Airway epithelial cell (primary cell): ENCODE data around the genes CDX1 and TCOF1.

DNA sequence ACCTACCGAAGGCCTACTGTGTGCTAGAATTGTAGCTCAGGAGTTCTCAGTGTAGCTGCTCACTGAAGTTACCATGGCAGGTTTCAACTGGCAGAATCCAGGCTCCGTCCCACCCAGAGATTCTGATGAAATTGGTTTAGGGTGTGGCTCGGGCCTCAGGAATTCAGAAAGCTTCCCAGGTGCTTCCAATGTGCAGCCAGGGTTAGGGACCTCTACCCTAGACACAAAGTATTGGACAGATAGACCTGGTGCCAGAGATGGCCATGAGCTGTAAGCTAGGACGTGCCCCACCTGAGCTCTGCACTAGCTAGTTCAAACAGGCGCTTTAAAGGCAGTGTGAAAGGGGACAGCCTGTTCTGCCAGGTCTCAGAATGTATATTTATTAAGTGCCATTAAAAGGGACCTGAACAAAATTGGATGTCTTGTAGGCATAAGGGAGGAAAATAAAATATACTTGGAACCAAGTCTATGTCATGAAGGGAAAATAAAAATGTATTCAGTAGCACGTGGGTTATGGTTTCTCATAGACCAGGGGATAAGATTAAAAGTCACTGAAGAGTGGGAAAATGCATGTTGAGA, 52.8 kb downstream of the ARHGEF37 start:
- RAMPAGE, long total RNA = no peak

- RAMPAGE, long total RNA = no peak
These were observed 1.4 kb downstream of the PPARGC1B start for GRCh38 chr5:149731395-149731947.

DNA sequence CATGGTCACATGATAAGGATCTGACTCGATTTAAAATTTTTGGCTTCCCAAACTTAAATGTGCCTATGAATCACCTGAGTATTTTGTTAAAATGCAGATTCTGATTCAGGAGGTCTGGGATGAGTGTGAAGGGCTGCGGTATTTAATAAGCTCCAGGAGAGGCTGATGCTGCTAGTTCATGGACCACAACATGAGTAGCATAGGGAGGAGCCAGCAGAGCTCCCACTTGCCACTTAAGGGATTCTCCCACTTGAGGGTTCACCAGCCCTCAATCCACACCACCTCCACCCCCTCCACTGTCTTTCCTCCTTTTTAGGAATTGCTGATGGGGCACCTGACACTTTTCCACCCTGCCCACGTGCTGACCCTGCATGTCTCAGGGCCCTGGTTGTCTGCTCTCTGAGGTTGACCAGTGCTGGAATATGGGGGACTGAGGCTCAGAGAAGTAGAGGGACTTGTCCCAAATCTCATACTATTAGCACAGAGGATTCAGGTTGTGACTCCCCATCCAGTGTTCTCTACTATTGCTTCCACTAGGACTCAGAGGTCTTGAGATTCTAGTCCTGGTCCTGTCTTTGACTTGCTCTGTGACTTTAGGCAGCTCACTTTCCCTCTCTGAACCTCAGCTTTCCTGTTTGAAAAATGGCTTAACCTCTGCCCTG, 72.7 kb downstream of the PPARGC1B start:
- RAMPAGE, long total RNA = no peak

DNA sequence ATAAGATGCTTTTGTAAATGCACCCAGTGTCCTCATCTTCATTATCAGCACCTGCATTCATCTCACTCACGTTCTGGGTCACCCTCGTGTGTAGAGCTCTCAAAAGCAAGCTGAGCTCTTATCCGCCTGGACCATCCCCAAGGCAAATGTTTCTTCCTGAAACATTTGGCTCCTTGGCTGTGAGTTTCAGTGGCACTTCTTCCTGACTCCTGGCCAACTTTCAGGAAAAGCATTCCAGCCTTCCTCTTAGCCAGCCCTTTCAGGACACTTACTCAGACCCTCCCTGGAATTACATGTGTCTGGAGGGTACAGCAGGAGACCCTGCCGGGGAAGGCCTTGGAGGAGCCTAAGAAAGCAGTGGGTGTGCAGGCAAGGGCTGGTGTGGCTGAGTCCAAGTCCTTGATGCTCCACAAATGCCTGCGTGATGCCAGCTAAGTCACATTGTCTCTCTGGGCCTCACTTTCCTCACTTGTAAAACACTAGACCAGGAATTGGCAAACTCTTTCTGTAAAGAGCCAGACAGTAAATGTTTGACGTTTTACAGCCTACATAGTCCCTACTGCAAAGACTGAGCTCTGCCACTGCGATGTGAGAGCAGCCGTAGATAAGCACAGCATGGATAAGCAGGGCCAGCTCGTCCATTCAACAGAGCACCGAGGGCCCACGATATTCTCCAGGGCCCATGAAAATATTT, 72.1 kb downstream of the PDE6A start:
- RAMPAGE, long total RNA = no peak

DNA sequence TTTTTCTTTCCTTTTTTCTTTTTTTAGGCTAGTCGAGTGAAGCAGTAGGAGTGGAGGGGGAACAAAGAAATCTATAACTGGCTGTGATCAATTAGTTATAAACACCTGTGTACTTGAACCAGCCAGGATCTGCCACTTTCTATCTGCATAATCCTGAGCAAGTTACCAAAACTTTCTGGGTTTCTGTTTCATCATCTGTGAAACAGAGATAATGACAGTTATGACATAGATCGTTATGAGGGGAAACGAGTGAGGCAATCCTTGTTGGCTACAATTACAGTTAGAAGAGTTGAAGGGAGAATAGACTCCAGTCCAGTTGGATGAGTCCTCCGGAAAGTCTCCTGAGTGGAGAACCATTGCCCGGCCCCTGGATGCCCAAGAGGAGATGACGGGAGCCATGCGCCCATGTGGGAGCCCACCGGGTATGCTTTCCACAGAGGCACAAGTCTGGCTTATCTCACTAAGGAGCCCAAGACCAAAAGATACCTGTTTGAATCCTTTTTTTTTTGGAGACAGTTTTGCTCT, 4.5 kb downstream of the PDE6A start:
- RAMPAGE, long total RNA = no peak

DNA sequence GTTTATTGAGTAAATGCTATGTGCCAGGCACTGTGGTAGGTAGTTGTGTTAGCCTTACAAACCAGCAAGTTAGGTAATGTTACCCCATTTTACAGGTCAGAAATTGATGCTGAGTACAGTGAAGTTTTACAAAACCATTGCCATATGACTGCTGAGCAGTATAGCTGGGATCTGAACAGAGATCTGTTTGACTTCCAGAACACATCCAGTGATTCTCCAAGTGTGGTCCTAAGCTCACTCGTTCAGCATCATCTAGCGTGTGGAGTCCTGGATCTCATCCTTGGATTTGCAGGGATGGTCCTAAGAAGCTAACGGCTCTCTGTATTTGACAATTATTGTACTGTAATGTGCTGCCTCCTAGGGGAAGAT, 1.3 kb downstream of the SLC26A2 start:
- RAMPAGE, long total RNA = no peak

DNA sequence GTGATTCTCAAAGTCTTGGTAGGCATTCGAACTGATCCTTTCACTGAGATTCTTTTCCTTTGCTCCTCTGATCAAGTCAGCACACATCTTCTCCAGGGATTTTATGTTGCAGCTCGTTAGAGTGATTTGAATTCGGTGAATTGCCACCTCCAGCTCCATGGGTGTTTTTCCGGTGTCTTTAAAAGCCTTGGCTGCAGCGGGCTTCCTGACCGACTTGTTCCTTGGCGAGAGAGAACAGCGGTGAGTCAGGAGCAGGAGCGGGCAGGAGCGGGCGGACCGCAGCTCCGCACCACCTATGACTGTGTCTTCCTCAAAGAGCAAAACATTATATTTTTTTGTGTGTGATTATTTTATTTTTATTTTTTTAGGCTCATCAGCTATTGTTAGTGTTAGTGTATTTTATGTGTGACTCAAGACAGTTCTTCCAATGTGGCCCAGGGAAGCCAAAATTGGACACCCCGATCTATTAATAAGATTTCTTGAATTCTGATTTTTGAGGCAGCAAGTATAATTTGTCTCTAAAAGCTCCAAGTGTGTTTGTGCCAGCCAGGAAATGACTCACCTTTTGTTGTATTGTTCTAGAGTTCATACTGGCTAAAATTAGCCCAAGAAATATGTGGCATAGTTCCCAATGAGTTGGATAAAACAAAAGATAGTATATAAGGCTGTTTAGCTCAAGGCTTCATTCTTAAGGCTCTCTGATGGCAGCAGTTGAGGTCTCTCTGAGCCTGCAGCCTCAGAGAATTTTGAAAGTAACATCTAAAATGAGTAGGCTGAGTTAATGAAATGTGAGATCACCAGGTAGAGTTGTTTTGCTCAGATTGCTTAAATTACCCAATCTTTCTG, 21.4 kb downstream of the HMGXB3 start:
- RAMPAGE, long total RNA = no peak

- RAMPAGE, long total RNA = no peak
These were observed 20.4 kb downstream of the CSF1R start for GRCh38 chr5:150065878-150066511.

DNA sequence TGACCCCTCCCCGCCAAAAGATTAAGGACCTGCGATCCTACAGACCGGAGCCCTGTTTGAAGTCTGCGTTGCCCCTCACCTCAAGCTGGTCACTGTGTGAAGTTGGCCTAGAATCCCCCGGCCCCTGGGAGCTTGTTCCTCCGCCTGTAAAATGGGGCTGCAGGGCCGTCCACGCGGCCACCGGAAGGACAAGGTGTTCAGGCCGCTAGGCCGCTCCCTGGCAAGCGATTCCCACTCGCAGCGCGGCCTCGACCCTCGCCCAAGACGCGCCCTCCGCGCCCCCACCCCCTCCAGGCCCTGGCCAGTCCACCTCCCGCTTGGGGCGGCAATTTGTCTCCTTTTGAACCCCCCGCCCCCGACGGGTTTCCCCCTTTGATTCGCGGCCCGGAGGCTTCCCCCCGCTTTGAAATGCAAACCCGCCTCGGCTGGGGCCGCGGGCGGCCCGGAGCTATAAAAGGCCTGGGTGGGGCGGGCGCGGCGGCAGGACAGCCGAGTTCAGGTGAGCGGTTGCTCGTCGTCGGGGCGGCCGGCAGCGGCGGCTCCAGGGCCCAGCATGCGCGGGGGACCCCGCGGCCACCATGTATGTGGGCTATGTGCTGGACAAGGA, at the start of gene CDX1:
Gene CDX1, plus strand, starts transcription at position 480 of the 607 bp plus-strand sequence.
- RAMPAGE, long total RNA = no peak

DNA sequence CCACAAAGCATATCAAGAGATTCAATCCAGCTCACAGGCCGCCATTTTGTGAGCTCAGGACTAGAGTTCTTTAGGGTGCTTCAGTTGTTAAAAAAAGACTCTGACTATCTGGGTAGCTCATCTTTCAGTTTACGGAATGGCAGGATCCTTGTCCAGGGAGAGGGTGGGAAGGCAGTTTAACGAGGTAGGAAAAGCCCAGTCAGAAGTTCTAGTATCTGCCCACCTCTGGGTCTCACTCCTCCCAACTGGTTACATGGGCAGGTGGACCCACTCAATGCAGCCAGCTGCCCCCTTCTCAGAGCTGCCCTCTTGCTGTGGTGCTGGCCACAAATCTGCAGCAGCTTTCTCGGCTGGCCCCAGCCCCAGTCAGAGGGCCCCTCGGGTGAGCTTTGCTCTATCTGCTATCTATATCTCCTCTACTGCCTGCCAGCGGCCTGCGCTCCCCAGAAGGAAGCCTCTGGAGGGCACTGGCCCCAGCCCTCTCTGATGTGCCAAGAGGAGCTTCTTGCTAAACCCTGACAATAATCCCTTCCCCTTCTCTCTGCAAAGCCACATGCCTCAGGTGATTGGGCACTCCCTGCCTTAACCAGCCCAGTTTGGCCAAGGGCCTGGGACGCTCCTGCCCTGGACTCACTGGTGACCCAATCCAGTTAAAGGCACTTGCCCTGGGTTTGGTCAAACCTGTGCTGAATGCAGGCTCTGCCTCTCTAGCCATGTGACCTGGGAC, 42.9 kb downstream of the CAMK2A start:
- RAMPAGE, long total RNA = no peak

- RAMPAGE, long total RNA = no peak
These were observed 17.4 kb upstream of the TCOF1 start for GRCh38 chr5:150339979-150340592.

DNA sequence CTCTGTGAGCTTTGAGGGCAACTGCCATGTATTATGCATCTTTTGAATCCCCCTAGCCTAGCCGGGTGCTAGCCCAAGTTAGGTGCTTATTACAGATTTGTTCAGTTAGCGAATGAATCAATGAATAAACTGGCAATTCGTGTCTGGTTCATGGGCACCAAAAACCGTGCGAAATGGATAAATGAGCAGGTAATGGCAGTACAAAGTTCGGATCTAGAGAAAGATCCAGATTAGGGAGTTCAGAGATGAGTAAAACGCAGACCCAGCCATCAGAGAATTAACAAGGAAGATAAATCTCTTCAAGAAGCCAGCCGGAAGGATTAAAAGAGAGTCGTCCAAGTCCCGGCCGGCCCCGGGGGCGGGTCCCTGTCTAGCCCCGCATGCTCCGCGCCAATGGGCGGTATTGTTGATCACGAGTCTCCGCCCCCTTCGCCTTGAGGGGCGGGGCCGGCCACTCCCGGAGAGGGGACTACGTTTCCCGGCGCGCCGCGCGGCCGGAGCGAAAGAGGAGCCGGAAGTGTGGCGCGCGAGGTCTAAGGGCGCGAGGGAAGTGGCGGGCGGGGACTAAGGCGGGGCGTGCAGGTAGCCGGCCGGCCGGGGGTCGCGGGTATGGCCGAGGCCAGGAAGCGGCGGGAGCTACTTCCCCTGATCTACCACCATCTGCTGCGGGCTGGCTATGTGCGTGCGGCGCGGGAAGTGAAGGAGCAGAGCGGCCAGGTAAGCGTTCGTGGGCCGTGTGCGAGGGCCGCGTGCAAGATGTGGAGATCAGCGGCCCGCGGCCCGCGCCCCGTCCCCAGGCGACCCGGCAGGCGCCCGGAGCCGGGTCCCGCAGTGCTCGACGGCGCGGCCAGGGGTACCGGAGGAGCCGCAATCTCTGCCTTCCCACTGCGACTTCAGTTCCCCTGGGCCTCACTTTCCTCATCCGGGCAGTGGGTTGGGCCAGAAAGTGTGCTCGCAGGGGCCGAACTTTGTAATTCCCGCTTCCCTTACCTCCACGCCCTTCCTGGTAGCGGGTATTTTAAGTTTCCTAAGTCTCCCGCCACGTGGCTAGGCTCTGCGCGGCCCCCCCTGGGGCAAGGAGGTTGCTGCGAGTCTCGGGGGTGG, at the start of gene TCOF1:
Gene TCOF1, plus strand, starts transcription at position 560 of the 1,104 bp plus-strand sequence.
- RAMPAGE, long total RNA = start-site peak on the plus strand centred at position 584 of the sequence, 57 bp wide, 1,887 and 265 reads in 2 replicates

DNA sequence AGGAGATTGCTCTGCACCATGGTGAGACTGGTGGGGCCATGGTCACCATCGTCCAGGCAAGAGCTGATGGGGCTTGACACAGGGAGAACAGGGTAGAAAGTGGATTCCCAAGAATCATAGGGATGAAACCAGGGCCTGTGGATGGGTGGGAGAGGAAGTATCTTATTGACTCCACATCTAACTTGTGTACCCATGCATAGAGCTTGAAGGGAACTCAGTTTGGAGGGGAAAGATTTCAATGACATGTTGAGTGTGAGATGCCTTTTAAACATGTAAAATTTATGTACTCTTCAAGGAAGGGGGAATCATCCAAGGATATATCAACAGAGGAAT, 4.4 kb downstream of the TCOF1 start:
- RAMPAGE, long total RNA = no peak

DNA sequence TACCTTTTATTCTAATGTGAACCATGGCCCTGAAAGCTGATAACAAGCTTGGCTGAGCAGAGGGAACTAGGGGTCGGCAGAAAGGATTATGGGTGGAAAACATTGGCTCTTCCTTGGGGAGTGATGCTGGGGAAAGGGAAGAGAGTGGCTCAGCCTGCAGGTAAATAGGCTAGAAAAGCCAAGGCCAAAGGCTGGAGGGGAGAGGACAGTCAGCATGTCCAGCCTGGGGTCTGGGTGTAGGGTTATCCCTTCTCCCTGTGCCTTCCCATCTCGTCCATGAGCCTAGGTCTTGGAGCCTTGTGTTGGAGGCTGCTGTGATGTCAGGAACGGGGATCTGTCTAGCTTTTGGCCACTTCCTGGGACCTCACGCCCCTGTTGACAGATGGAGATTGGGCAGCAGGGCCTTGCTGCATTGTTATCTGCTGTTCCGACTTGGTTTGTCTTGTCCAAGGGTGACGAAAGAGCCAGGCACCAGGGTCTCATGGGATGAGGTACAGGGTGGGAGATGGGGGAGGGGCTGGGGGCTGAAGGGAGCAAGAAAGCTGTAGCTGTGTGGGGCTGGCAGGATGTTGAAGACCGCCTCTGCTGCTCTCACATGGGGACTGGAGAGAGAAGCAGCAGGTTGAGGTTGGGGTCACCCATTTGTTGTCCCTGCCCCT, 10.9 kb downstream of the CD74 start:
- RAMPAGE, long total RNA = no peak

- RAMPAGE, long total RNA = no peak
These were observed 4.4 kb downstream of the CD74 start for GRCh38 chr5:150408299-150408785.

- RAMPAGE, long total RNA = no peak
These were observed 220 bp upstream of the CD74 start for GRCh38 chr5:150412960-150413300.

DNA sequence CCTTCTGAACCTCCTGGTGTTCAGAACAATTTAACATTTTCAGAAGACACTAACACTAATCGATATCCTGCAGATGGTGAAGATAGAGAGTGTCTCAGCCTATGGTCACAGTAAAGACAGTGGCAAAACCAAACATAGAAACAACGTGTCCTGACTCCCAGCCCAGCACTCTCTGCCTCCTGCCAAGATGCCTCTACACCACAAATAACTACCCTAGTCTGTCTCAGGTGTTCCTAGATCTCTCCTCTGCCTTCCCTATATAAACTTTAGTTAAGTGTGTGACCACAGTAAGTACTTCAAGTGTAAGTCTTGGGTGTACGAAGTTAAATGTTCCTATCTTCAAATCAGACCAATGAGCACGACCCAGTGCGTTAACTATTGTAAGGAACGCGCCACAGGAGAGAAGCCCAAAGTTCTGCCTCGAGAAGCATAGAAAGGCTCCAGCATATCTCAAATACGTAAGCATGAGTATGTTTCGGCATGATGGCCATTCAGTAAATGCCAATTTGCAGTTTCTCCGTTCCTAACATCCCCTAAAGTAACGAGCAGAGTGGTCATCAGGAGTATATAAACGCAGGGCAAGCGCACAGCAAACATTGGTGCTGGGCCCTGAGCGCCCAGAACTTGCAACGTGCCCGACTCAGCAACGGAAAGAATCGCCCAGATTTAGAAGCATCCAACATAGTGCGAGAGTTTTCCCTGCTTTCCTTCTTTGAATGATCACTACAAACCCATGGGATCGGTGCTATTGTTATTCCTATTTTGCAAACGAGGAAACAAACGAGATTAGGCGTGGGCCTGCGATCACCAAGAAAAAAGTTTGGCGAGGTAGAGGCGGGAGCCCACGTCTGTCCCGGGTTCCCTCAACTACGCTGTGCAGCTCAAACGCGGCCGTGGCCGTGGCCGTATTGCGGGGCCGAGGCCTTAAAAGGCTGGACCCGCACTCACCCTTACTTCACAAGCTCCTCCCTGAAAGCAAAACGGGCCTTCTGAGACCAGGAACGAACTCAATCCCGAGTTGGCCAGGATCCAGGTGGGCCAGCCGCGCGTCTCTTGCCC, 672 bp downstream of the RPS14 start:
- RAMPAGE, long total RNA = no peak

GRCh38 chr5:150460973-150461593, 11.5 kb upstream of the RPS14 start:
- RAMPAGE, long total RNA = no peak

DNA sequence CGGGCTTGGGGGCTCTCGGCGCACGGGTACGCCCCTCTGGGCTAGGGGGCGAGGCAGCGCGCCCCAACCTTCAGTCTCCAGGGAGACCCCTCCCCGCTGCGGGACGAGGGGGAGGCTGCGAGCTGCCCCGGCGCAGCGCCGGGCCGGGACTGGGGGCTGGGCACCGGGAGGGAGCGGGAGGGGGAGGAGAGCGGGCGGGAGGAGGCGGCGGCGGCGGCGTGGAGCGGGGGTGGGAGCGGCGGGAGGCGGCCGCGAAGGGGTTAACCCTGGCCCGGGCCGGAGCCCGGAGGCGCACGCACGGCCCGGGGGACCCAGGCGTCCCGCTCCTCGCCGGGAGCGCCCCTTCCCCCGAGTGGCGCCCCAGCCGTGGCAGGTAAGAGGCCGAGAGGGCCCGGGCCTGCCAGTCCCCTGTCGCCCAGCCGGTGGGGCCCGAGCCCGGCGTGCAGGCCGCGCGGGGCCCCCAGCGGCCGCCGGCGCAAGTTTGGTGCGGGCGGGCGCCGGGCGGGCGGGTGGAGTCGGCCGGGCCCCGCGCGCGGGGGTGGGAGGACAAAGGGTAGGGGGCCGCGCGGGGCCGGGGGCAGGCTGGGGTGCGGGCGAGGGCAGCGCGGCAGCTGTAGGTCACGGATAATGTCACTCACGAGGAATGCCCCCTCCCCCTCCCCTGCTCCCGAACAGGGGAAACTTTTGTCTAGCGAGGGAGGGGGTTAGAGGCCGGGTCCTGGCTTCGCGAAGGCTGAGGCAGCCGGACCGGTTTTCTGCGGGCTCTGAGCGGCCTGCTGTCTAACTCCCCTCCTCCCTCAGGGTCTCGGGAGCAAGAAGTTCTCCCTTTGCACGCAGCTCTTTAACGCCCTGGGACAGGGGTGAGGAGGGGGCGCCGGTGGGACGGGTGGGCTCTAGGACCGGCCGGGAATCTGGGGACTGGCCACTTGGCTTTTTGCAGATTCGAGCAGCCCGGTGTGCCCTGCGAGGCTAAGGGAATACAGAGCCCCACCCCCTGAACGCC, 21.6 kb upstream of the NDST1 start:
- RAMPAGE, long total RNA = no peak

DNA sequence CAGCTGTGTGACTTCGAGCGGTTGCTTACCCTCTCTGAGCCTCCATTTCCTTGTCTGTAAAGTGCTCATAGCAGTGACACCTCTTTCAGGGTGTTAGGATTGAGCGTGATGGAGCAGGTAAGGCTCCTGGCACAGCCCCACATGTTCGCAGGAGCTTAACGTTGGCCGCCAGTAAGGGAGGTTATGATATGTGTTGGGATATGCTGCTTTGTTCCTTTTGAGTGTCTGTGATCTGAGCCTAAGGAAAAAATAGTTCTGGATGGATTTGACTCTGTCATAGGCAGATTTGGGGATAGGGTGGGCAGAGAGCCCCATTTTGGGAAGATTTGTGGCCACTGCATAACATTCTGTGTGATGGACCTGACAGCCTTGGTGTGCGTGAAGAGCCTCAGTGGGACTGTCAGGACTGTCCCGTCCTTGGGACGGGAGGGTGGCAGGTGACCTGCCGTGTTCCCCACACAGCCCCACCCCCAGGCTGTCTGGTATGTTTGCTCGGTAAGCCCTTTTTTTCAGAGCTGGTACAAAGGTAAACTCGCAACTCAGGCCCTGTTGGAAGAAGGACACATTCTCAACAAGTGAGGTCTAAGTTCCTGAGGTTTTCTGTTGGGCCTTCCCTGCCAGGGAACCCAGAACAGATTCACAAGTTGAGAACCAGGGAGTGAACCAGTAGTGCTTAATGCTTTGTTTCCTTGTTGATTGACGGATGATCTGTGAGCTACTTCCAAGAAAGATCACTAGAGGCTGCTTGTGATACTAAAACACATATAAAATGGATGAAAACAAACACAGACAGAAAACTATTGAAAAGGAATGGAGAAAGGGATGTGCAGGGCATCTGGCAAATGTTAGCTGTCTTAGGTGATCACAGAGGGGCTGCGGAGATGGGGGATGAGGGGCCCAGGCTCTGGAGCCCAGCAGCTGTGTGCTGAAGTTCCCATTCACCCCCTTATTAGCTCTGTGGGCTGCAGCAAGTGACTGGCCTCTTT, 2.5 kb downstream of the NDST1 start:
- RAMPAGE, long total RNA = no peak